Uterus (tissue), 7 donors: ENCODE measurements around the gene BRD8.

DNA sequence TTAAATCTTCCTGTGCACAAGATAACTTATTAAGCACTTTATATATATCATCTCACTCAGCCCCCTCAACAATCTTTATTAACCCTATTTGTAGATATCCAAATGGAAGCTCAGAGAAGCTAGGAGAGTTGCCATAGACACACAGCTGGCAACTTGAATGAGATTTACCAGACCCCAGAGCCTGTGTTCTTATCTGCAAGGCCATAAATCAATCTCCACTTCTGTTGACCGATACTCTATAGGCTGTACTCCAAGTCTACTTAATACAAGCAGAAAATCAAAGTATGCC lies 5.9 kb upstream of the IL9 start:
- PRO-cap, 4 experiments: no peak in any of the 4 experiments
- RAMPAGE, long total RNA, 2 experiments: no peak in any of the 2 experiments
- RRBS: no CpG with 5 or more reads among the region's 1 CpG

- PRO-cap, 4 experiments: no peak in any of the 4 experiments
- RAMPAGE, long total RNA, 2 experiments: no peak in any of the 2 experiments
- RRBS: no CpG with 5 or more reads among the region's 4 CpGs
Observed at GRCh38 chr5:136018744-136019224, 10.0 kb upstream of the TGFBI start.

GRCh38 chr5:136024346-136024547 lies 4.5 kb upstream of the TGFBI start:
- PRO-cap, 4 experiments: no peak in any of the 4 experiments
- RAMPAGE, long total RNA, 2 experiments: no peak in any of the 2 experiments
- RRBS: no CpG with 5 or more reads among the region's 4 CpGs

- PRO-cap, 4 experiments: no peak in any of the 4 experiments
- RAMPAGE, long total RNA, 2 experiments: no peak in any of the 2 experiments
- RRBS: no CpG with 5 or more reads among the region's 6 CpGs
Observed at GRCh38 chr5:136059040-136059375, 30.2 kb downstream of the TGFBI start.

DNA sequence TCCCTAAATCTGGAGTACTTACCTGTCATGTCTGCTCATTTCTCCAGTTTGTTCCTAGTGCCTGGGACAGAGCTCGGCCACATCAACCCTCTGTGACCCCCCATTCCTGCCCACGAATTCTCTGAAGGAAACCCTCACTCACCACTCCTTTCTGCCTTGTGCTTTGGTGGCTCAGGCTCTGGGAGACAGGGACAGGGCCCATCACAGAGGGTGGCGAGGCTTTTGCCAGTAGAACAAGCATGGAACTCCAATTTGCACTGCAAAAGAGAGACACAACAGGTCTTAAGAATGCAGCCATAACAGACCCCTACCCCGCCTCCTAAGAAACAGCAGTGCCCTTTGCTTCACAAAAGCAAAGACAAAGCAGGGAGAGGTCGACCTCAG lies 431.6 kb downstream of the SPOCK1 start:
- PRO-cap, 4 experiments: no peak in any of the 4 experiments
- RAMPAGE, long total RNA, 2 experiments: start-site peak on the minus strand in 1 of 2 experiments, centred at position 213 of the sequence, 23 reads per replicate
- RRBS: no CpG with 5 or more reads among the region's 5 CpGs

DNA sequence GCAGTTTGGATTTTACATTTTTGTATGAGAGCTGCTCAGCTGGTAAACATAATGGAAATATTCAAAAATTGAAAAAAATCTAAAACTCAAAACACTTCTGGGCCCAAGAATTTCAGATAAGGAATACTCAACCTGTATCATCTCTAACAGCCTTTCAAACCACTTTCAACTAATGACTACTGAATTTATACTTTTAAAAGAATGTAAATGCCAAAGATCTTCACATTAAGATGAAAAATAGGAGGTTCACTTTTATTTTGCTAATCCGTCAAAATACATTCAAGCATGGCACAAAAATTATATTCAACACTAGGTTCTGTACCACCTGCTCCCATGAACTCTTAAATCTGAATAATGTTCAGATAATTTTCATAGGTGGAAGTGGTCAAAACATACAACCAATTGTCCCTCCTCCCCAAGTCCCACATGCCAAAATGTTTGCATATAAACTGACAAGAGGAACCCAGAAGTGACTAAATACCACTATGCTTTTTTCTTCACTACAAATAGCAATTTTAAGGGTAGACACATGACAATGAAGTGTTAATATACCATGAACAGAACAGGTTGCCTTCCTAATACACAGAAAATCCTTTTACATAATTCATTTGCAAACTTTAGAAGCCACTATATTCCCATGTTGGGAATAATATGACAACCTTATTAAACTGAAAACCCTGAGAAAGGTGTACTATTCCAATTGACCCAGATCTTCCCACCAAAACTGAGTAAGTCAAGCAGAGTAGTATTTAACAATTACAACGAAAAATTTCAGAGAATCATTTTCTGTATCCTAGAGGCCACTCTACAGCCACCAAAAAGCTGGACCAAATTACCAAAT lies 3.7 kb downstream of the HNRNPA0 start:
- PRO-cap, 4 experiments: no peak in any of the 4 experiments
- RAMPAGE, long total RNA, 2 experiments: no peak in any of the 2 experiments
- RRBS: no CpG with 5 or more reads among the region's 2 CpGs

GRCh38 chr5:137800930-137801397 lies 46.8 kb upstream of the HNRNPA0 start:
- PRO-cap, 4 experiments: no peak in any of the 4 experiments
- RAMPAGE, long total RNA, 2 experiments: no peak in any of the 2 experiments
- RRBS: no CpG with 5 or more reads among the region's 3 CpGs

- PRO-cap, 4 experiments: no peak in any of the 4 experiments
- RAMPAGE, long total RNA, 2 experiments: no peak in any of the 2 experiments
Observed at GRCh38 chr5:137837754-137838049, 30.0 kb upstream of the MYOT start.

DNA sequence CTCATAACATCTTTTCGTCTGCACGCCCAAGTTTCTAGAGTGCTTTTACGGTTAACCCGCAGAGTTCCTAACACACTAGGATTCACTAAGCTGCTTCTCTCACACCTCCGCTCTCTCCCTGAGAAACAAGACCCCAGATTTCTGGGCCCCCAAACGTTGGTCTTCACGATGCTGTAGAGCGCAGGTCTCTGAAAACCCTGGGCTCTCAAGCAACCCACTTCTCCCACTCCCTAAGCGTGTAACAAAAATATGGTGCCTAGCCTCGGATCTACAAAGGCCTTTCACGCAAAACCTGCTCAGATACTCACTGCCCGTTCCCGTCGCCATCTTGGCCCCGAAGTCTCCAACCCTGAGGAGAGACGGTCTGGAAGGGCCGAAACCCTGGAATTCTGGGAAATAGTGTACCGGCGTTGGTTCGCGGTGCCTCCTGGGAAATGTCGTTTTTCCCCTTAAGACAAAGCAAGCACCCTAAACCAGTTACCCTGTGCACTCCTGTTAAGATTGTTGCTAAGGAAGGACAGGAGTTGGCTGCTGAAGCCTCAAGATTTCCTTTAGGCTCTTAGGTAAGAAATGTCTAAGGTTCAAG lies at the start of gene BRD8:
TSS of gene BRD8 (minus strand) at position 343 of the 586 bp plus-strand sequence.
- PRO-cap, 4 experiments: peak in 4 of 4 experiments; most common plus-strand start position 489 of the sequence (in 1); most common minus-strand start position 342 of the sequence (in 4)
- RAMPAGE, long total RNA, 2 experiments: start-site peak on the minus strand in 1 of 2 experiments, centred at position 342 of the sequence, 705 reads per replicate
- RRBS: no CpG with 5 or more reads among the region's 22 CpGs

GRCh38 chr5:138352457-138352626 lies 143 bp upstream of the KDM3B start:
- PRO-cap, 4 experiments: peak in 4 of 4 experiments; most common plus-strand start chr5:138352577 (in 3)
- RAMPAGE, long total RNA, 2 experiments: no peak in any of the 2 experiments
- RRBS: 3% methylated on average over 11 of the region's 17 CpGs

GRCh38 chr5:138465088-138465403 lies 233 bp upstream of the EGR1 start:
- PRO-cap, 4 experiments: peak in 4 of 4 experiments; most common plus-strand start chr5:138465197 (in 2); most common minus-strand start chr5:138465350 (in 1)
- RAMPAGE, long total RNA, 2 experiments: no peak in any of the 2 experiments
- RRBS: 2% methylated on average over 17 of the region's 29 CpGs

GRCh38 chr5:138467574-138468202 lies 2.4 kb downstream of the EGR1 start:
- PRO-cap, 4 experiments: peak in 2 of 4 experiments; most common plus-strand start chr5:138467813 (in 1); most common minus-strand start chr5:138467797 (in 2)
- RAMPAGE, long total RNA, 2 experiments: no peak in any of the 2 experiments
- RRBS: 57% methylated on average over 4 of the region's 23 CpGs

- PRO-cap, 4 experiments: no peak in any of the 4 experiments
- RAMPAGE, long total RNA, 2 experiments: no peak in any of the 2 experiments
- RRBS: no CpG with 5 or more reads among the region's 7 CpGs
Observed at GRCh38 chr5:138512675-138513232, 30.3 kb downstream of the ETF1 start.

GRCh38 chr5:138529694-138530367 lies 13.2 kb downstream of the ETF1 start:
- PRO-cap, 4 experiments: no peak in any of the 4 experiments
- RAMPAGE, long total RNA, 2 experiments: no peak in any of the 2 experiments
- RRBS: no CpG with 5 or more reads among the region's 10 CpGs

DNA sequence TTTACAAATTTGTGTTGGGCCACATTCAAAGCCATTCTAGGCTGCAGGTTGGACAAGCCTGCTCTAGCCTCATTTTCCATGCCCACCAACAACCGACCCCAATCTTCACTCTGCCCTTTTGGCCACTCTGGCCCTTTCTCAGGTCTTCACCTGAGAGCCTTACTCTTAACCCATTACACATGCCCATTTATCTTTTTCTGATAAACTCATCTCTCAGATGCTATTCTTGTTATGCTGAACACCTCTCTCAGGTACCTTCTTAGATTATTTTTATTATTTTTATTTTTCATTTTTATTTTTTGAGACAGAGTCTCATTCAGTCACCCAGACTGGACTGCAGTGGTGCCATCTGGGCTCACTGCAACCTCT lies 11.4 kb downstream of the HSPA9 start:
- PRO-cap, 4 experiments: no peak in any of the 4 experiments
- RAMPAGE, long total RNA, 2 experiments: no peak in any of the 2 experiments
- RRBS: no CpG with 5 or more reads among the region's 1 CpG

GRCh38 chr5:138753533-138754613 lies 648 bp downstream of the CTNNA1 start:
- PRO-cap, 4 experiments: peak in 4 of 4 experiments; most common plus-strand start chr5:138753665 (in 3); most common minus-strand start chr5:138753938 (in 4)
- RAMPAGE, long total RNA, 2 experiments: no peak in any of the 2 experiments
- RRBS: 2% methylated on average over 33 of the region's 96 CpGs

DNA sequence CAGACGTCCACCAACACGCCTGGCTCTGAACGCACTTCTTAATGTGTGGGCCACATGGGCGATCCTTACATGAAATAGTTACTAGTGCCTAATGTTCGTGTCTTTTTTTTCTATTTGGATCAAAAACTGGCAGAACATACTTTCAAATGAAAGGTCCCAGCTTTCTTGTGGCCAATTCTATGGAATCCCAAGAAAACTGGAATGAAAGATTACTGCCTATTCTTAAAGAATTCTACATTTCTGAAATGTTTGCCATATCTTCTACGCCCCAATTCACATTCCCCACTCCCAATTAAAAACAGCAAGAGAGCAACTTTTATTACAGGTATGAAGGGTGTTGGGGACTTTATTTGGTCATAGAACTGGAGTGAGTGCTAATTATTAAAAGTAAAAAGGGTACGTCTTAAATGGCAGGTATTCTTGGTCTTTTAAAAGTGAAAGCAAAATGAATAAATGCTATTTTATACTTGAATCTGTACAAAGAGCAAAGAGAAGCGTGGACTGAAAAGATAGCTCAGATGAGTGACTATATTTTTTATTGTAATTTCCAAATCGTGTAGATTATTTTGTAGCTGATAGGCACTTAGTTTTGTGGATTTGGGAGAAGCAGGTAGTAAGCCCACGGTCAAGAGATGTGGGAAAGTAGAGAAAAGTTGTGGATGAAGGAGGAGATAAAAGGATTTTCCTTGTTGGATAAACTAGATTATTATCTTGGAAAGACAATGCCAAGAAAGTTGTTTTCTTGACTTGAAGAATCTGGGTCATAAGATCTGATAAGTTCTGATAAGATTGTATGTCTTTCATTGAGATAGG lies 13.6 kb downstream of the LRRTM2 start:
- PRO-cap, 4 experiments: no peak in any of the 4 experiments
- RAMPAGE, long total RNA, 2 experiments: no peak in any of the 2 experiments
- RRBS: no CpG with 5 or more reads among the region's 10 CpGs

GRCh38 chr5:138871461-138871948 lies 3.6 kb downstream of the LRRTM2 start:
- PRO-cap, 4 experiments: no peak in any of the 4 experiments
- RAMPAGE, long total RNA, 2 experiments: no peak in any of the 2 experiments
- RRBS: no CpG with 5 or more reads among the region's 4 CpGs

- PRO-cap, 4 experiments: no peak in any of the 4 experiments
- RAMPAGE, long total RNA, 2 experiments: no peak in any of the 2 experiments
- RRBS: no CpG with 5 or more reads among the region's 6 CpGs
Observed at GRCh38 chr5:138932625-138932824, 57.4 kb upstream of the LRRTM2 start.

DNA sequence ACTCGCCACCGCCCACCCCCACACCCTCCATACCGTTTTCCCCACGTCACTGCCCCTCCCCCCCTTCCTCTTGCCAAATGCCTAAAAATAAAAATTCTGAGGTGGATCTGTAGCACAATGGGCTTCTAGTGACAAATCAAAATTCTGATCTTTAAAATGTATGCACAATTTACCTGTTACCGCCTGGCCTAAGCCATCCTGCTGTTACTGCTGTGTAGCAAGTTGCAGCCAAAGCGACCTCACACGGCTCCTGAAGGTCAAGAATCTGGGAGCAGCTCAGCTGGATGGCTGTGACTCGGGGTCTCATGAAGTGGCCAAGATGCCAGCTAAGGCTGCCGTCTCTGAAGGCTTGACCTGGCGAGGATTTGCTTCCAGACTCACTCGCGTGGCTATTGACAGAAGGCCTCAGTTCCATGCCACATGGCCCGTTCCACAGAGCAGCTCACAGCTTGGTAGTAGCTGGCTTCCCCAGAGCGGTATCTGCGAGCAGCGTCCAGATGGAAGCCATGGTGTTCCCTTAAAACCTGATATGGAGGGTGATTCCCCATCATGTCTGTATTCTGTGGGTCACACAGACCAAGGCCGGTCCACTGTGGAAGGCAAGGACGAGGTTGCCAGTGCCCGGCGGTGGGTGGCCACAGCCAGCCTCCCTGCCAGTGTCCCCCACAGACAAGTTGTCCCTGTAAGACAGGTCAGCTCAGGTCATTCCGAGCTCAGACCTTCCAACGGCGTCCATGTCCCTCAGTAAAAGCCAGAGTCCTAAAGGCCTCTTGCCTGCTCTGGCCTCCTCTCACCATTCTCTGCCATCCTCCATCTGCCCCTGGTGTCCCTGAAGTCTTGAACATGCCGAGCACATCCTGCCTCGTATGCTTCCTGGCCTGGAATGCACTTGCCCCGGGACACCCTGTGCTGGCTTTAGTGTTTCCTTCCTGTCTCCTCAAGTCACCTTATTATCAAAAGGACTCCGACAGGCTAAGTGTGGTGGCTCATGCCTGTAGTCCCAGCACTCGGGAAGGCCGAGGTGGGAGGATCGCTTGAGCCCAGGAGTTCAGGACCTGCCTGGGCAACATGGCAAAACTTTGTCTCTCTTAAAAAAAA lies 61.1 kb upstream of the LRRTM2 start:
- PRO-cap, 4 experiments: no peak in any of the 4 experiments
- RAMPAGE, long total RNA, 2 experiments: no peak in any of the 2 experiments
- RRBS: no CpG with 5 or more reads among the region's 30 CpGs